Tibial artery (tissue), 1 donor: ENCODE data around the gene RXFP3.

- PRO-cap = no peak
These were observed 15.3 kb downstream of the GOLPH3 start for GRCh38 chr5:32158343-32159640.

DNA sequence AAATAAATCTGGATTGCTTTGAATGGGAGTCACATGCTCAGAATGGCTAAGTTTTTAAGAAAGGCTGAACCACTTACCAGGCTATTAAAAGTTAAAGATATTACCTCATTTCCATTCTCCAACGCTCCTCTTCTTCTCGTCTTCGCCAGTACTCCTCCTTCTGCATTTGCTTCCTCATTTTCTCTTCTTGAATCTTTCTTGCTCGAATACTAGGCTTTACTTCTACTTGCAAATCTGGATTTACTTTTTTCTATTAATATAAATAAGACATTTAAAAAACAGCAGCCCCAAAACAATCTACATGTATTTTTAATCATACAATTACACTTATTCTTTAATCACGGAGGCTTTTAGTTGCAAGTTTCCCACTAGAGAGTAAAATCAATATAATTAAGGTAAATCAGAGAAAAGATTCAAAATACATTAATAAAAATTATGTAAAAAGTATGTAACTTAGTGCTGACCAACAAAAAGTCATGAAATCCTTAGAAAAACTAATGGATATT, 49.4 kb downstream of the ZFR start:
- PRO-cap = no peak

DNA sequence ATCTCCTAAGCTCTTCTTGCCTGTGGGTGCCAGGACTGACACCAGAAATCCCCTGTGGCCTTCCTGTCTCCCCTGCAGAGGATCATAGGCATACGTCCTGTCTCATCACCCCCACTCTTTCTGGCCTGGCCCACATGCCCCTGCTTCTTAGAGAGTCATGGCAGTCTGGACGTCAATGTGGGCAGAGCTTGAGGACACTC, 67.2 kb upstream of the ZFR start:
- PRO-cap = no peak

- PRO-cap = no peak
These were observed 1.2 kb downstream of the TARS1 start for GRCh38 chr5:33441952-33442388.

DNA sequence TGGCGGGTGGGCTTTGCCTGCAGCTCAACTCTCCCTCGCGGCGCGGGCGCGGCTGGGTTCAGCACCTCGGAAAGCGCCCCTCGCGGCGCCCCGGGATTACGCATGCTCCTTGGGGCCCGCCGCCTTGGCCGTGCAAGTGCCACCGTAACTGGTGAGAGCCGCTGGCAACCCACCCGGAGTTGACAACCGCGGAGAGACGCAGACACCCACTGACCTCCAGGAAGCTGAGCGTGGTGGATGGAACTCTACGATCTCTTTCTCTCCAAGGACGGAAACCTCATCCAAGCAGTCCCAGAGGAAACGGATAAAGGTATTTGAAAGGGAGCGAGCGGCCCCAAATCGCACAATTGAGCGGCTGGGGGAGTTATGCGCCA, at the start of gene RXFP3:
Gene RXFP3 (plus strand): TSS at position 359 of the 374 bp plus-strand sequence.
- PRO-cap = no peak

- PRO-cap = no peak
These were observed 104.7 kb upstream of the C1QTNF3 start for GRCh38 chr5:34147741-34148086.

DNA sequence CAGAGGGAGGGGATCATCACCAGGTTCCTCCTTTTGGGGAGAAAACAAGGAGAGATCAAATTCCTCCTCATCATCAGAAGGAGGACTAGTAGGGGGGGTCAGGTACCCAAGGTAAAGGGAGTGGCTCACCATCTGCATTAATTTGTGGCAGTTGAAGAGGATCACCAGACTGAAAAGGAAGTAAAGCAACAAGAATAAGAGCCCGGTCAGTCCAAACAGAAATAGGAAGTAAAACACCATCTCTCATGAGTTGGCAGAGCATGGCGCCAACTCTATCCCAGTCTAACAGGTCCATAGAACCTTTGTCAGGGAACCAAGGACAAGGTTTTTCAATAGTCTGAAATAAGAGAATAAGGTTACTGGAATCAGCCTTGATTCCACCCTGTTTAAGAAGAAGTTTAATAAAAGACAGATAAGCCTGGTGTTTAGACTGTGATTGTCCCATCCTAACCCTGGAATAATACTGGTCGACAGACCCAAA, 189.0 kb upstream of the RAI14 start:
- PRO-cap = no peak

DNA sequence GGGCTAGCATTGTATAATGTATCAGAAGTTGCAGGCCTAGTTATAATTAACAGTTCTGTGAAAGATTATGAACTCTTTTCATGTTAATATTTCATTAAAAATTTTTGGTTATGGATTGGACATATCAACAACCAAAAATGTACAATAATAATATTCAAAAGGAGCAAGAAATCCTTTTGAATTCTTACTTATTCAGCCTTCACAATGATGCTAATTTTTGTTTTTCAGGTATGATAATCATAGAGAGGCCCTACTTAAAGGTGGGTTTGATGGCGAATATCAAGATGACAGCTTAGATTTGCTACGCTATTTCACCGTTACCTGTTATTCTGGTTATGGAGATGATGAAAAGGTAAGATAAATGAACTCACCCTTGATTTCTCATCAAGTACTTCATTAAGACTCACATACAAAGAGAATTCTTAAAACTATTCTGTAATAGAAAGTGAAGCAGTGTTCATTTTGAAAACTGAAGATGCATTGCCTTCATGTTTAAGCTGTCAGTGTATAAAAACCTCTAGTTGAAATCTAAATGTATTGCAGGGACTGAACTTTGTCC, 6.2 kb downstream of the DNAJC21 start:
- PRO-cap = no peak

- PRO-cap = no peak
These were observed 31.5 kb downstream of the PRLR start for GRCh38 chr5:35198559-35199490.

DNA sequence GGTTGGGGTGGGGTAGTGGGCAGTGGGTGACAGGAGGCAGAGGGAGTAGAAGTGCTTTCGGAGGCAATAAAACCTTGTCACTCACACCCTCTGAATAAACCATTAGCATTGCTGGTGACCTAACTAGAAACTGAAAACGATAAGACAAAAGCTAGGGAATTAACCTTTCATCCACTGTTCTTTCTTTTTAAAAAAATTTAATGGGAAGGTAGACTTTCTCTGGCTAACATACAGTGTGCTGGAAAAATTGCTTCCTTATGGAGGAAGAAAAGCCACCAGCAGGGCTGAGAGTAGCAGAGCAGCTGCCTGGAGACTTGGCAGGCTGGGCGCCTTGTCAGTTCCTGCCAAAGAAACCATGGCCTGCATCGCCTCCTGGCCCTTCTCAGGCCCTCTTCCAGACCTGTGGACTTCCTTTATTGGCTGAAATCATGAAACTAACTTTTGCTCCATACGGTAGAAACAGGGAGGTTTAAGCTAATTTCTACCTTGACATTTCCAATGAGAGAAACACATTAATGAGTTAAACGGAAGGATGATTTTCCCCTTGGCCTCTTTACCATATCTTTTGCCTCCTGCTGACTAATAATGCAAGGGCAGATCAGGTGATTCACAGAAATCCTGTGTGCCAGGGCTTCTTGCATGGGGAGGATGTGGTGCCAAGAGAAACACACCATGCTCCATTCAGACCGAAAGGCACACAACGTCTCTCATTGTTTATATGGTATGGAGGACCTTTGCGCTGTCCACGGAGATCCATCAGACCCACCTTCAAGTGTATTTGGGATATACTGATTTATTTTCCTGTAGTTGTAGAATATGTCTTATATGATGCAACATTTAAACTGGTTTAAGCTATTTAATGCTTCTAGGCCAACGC, 17.2 kb upstream of the PRLR start:
- PRO-cap = no peak

DNA sequence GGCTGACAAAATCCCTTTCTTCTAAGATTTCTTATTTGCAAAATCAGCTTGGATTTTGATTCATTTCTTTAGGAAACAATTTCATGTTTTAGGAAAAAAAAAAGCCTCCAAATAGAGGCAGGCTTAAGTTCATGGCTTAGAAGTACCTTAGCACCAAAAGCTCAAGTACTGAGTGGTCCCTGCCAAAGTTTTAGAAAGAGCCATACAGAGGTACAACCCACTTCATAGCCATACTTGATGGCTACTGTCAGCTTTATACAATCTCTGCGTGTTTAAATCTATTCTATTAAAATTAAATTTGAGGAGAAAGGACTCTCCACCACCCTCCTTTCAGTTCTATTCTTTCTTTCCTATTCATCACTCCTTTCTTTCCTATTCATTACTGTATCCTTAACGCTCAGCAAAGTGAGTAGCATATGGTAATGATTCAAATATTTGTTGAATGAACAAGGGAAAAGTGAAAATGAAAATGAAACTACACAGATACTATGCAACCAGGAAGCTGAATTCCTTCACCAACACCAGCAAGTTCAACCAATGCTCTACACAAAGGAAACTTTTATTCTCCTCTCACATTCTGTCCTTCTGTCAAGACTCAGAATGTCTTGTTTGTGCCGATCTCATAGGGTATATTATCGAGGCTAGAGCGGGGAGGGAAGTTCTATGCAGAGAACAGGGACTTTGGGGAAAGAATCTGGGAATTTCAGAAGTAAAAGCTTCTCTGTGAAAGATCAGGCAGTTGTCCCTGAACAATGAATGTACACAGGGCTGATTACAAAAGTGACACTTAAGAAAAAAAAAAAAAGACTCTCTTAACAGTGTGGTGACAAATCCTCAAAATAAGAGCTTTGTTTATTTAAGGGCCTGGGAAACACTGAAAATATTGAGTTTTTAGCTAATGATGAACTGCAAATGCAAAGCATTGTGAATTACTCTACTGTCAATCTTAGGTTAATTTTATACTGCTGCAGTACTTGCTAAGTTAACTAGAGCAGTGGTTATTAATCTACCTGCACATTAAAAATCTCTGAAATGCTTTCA, 138.5 kb upstream of the SPEF2 start:
- PRO-cap = no peak

DNA sequence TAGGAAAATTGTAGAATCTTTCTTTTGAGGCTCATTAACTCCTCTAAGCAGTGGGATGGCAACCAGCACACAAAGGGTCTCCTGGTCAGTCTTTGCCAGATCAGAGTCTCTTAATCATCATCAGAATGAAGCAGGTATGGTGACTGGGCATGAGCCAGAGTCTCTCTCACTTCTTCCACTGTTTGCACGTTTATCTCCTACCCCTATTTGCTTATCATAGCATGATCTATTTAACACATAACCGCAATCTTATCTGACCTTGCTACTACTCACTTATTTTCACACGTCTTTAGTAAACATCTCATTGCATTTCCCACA, 39.9 kb upstream of the IL7R start:
- PRO-cap = no peak

- PRO-cap = no peak
These were observed 23.5 kb upstream of the IL7R start for GRCh38 chr5:35833135-35833593.

- PRO-cap = no peak
These were observed 1.6 kb upstream of the IL7R start for GRCh38 chr5:35854950-35855665.

- PRO-cap = no peak
These were observed 22.5 kb downstream of the RANBP3L start for GRCh38 chr5:36279220-36279632.

- PRO-cap = no peak
These were observed 3.8 kb upstream of the RANBP3L start for GRCh38 chr5:36305358-36306069.

- PRO-cap = no peak
These were observed 82.2 kb upstream of the RANBP3L start for GRCh38 chr5:36383861-36384437.

GRCh38 chr5:36618985-36619143, 12.5 kb downstream of the SLC1A3 start:
- PRO-cap = no peak

- PRO-cap = no peak
These were observed 48.7 kb downstream of the SLC1A3 start for GRCh38 chr5:36655005-36655624.

DNA sequence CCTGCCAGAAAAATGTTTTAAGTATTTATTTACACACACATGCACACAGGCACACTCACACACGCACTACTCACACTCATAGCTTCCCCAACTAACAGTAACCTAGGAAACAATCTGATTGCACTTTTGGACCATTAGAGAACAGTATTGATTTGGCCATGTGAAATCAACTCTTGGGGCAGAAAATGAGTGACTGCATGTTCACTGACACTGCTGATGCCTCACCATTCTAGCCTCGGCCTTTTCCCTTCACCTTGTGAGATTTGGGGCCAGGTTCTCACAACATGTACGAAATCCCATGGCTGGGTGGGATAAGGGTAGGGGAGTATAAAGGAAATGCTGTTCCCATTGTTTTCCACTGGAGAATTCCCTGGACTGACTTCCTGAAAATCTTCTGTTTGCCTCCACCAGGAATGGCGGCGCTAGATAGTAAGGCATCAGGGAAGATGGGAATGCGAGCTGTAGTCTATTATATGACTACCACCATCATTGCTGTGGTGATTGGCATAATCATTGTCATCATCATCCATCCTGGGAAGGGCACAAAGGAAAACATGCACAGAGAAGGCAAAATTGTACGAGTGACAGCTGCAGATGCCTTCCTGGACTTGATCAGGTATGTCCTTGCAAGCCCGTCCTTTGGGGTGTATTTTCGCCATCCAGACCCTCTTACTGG, 64.3 kb downstream of the SLC1A3 start:
- PRO-cap = no peak